Transverse colon (tissue), 4 donors: ENCODE data around the gene REELD1.

GRCh38 chr4:141638102-141638621, 1.8 kb downstream of the IL15 start:
- PRO-cap, result unidirectional peak, minus-strand start at chr4:141638386
- RAMPAGE, long total RNA, 4 experiments, result no peak in any of the 4 experiments

GRCh38 chr4:142198516-142198888, 562.1 kb downstream of the IL15 start:
- PRO-cap, result no peak
- RAMPAGE, long total RNA, 4 experiments, result start-site peak on the minus strand in 1 of 4 experiments, at chr4:142198659-142198705 at its widest, 12 reads per replicate

GRCh38 chr4:142402825-142403256, 443.3 kb downstream of the INPP4B start:
- PRO-cap, result no peak
- RAMPAGE, long total RNA, 4 experiments, result no peak in any of the 4 experiments

DNA sequence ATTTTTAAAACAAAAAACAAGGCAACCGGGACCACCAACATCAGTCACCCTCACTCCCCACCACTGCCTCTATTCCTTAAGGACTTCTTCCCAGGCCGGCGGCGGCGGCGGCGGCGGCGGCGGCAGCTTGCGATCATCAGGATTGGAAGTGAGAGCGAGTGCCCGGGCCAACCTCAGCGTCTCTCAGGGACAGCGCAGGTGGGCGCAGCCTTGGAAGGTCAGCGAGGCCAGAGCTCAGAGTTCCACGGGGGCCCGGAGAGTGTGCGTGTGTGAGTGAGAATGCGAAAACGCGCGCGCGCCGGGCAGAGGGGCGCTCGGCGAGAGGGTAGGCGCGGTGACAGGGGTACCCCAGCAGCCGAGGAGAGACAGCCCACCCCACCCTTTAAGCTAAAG, 472 bp downstream of the INPP4B start:
- PRO-cap, result no peak
- RAMPAGE, long total RNA, 4 experiments, result no peak in any of the 4 experiments

GRCh38 chr4:143183818-143184541, 737 bp upstream of the USP38 start:
- PRO-cap, result no peak
- RAMPAGE, long total RNA, 4 experiments, result no peak in any of the 4 experiments

GRCh38 chr4:143186675-143187034, 1.9 kb downstream of the USP38 start:
- PRO-cap, result no peak
- RAMPAGE, long total RNA, 4 experiments, result no peak in any of the 4 experiments

GRCh38 chr4:143348125-143349083, 11.7 kb downstream of the GAB1 start:
- PRO-cap, result bidirectional peak, plus-strand start at chr4:143348566, minus-strand start at chr4:143348423
- RAMPAGE, long total RNA, 4 experiments, result start-site peak on the plus strand in 1 of 4 experiments, at chr4:143348625-143348924 at its widest, 5 to 8 reads per replicate

DNA sequence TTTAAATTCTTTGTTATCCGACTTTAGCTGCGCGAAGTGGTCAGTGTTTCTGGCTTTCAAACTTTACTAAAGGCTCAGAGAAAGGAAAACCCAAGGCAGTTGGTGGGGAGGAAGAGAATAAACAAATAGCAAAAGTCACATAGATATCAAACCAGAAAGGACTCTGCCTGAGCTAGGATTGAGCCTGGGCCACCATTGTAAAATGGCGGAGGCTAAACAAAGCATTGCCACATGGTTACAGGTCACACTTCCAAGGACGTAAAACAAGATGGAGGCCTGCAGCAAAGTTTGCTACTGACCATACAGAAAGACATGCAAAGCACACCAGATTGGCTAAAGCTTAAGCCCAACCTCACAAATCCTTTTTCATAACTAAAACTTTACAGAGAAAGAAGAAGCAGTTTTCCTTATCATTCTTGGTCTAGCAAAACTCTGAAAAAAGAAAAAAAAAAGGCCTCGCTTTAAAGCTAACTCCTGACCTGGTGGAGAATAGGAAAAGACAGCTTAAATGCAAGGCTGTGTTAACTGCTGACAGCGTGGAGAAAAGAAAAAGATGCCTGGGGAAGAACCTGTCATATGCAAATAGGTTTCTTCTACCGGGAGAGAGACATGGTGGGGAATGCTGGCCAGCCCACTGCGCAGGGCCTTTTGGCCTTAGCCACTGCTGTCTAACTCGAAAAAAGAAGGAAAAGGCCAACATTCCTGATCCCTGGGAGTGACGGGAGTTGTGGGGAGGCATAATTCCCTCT, 81.8 kb upstream of the SMARCA5 start:
- PRO-cap, result no peak
- RAMPAGE, long total RNA, 4 experiments, result start-site peak on the plus strand in 1 of 4 experiments, centred at position 390 of the sequence, 19 reads per replicate

DNA sequence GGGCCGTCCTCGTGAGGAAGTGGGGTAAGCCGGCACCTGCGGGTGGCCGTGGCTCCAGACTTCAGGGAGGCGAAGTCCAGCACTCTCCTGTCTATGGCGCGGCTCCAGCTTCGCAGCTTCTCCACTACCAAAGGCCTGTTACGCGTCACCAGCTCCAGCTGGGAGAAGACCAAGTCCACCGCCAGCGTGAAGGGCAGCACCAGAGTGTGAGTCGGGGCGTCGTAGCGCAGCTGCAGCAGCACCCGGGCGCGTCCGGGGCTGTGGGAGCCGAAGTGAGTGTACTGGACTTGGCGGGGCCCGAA, 504 bp downstream of the FREM3 start:
- PRO-cap, result unidirectional peak, plus-strand start at position 142 of the sequence
- RAMPAGE, long total RNA, 4 experiments, result no peak in any of the 4 experiments

DNA sequence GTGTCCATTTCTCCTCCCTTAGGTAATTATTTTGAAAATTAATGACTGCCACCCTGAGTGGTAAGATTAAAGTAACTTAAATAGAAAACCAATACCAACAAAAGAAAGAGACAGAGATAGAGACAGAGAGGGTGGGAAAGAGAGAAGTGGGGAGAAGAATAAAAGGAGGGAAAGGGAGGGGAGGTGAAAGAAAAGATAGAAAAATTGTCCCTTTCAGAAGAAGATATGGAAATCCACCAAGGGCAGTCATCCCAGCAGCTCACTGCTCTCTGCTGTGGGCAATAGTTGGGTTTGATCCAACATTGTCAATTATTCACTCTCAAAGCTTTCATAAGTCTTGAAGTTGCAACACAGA, 62.5 kb upstream of the HHIP start:
- PRO-cap, result no peak
- RAMPAGE, long total RNA, 4 experiments, result no peak in any of the 4 experiments

DNA sequence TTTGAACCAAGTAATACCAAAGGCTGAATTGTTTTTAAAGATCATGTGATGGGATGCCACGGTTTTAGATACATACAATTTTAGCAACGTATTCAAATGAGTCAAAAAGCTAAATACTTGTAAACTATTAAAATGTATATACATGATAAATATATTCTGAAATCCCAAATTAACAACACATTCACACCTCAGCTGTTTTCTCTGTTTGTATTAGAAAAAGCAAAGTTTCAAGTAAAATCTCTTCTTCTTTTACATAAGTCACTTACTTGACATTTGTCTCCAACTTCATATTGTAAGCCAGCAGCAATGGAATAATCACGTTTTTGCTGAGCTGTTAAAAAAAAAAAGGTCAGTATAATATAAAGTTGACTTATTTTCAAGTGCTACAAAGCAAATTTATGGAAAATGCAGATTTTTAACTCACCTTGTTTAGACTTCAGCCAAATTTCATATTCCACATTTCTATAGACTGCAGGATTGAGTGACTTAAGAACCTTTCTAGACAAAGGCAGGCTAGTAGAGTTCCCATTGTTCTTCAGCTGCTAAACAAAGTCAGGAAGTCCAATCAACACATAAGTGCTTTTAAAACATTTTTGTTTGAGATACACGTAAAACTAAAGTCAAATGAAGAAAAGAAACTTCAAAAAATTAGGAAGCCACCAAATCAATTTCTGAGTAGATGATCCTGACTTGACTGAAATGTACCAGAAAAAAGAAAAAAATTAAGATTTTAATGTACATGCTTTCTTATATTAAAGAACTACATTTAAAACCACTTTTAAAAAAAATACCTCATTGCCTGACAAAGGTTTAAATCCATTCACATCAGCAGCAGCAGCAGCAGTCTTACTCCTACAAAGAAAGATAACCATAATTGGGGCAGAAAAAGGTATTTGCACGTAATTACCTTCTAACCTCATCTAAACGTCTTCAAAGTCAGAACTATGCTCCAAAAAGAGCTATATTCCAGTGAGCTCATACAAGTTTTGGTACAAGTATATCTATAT, 24.9 kb downstream of the OTUD4 start:
- PRO-cap, result no peak
- RAMPAGE, long total RNA, 4 experiments, result start-site peak on the minus strand in 1 of 4 experiments, centred at position 178 of the sequence, 22 reads per replicate

DNA sequence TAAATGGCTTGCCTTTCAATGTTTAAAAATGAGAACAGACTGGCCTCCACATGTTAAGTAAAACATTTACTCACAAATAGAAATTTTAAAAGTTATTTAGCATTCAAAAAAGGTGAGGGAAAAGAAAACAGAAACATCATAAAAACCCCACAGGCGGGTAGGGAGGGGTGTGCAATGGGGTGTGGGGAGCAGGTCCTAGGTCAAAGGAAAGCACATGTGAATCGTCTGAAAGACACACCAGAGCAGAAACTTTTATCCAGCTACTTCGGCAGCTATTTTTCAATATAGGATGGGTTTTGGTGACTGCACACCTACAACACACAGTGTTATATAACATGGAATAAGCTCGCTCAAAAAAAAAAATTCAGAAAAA, 1.7 kb downstream of the OTUD4 start:
- PRO-cap, result unidirectional peak, plus-strand start at position 191 of the sequence; unidirectional peak, plus-strand start at position 215 of the sequence
- RAMPAGE, long total RNA, 4 experiments, result no peak in any of the 4 experiments

DNA sequence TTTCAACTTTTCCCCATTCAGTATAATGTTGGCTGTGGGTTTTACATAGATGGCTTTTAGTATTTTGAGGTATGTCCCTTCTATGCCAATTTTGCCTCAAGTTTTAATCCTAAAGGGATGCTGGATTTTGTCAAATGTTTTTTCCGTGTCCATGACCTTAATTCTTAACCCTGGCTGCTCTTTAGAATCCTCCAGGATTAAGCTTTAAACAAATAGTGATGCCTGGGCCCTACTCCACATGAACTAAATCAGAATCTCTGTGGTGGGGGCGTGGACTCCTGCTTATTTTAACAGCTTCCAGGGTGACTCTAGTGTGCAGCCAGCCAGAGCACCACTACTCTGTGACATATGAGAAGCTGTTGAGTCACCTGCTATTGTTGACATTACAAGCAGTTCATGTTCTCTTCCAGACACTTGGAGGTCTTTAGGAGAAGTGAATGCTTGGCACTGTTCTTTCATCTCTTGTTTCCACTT, 559 bp upstream of the C4orf51 start:
- PRO-cap, result no peak
- RAMPAGE, long total RNA, 4 experiments, result no peak in any of the 4 experiments

- PRO-cap, result no peak
- RAMPAGE, long total RNA, 4 experiments, result no peak in any of the 4 experiments
Measured at GRCh38 chr4:145736292-145736853, 56.4 kb downstream of the C4orf51 start.

- PRO-cap, result no peak
- RAMPAGE, long total RNA, 4 experiments, result no peak in any of the 4 experiments
Measured at GRCh38 chr4:145887201-145887572, 51.4 kb downstream of the ZNF827 start.

DNA sequence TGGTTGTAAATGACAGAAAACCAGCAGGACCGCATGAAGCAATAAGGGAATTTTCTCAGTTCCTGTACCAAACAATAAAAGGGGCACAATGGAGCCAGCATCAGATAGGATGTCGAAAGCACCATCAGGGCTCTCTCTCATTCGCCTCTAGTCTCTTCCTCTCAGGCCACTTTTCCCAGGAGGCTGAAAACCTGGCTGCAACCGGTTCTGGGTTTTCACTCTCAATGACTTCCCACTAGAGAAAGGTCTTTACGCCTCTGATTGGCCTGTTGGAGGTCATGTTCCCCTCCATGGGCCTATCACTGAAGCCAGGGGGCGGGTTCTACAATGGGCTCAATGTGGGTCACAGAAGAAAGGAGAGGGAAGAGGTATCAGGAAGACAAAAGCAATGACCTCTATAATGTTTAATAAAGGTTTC, 29.3 kb downstream of the ZNF827 start:
- PRO-cap, result bidirectional peak, plus-strand start at position 348 of the sequence, minus-strand start at position 149 of the sequence
- RAMPAGE, long total RNA, 4 experiments, result no peak in any of the 4 experiments

GRCh38 chr4:145935596-145936443, 2.8 kb downstream of the ZNF827 start:
- PRO-cap, result bidirectional peak, plus-strand start at chr4:145935867, minus-strand start at chr4:145935891; bidirectional peak, plus-strand start at chr4:145936520, minus-strand start at chr4:145936247
- RAMPAGE, long total RNA, 4 experiments, result no peak in any of the 4 experiments

- PRO-cap, result no peak
- RAMPAGE, long total RNA, 4 experiments, result no peak in any of the 4 experiments
Measured at GRCh38 chr4:146214302-146214645, at the start of gene REELD1. TSS of gene REELD1 (plus strand) at chr4:146214538.

DNA sequence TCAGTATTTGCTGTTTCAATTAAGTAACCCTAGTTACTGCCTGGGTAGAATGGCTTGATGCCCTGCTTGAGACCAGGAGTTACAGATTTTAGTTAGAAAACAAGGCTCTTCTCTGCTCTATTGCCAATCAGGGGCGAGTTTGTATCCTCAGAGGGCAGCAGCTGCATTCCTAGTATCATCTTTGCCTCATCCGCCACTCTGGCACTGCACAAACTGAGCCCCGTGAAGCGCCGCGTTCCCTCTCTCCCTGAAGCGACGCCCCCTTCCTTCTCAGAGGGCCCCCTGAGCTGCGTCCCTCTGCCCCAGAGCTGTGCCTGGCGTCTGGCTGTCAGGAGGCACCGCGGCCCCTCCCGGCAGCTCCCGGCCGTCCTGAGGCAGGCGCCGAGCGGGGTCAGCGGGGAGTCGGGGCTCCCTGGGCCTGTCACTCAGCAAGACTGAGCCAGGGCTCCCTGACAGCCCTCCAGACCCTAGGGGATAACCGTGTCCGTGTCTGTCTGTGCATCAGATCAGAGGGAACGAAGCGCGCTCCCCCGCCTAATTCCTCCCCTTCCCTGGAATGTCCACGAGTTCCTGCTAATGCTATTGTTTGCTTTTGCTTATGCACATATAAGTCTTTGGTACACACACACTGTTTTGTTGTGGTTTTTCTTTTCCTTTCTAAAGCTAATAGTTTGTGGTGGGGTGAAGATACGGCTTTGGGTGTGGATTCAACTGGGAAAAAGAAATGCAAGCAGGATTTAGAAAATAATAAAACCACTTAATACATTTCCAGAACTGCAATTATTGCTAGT, 212.6 kb upstream of the TTC29 start:
- PRO-cap, result no peak
- RAMPAGE, long total RNA, 4 experiments, result no peak in any of the 4 experiments

DNA sequence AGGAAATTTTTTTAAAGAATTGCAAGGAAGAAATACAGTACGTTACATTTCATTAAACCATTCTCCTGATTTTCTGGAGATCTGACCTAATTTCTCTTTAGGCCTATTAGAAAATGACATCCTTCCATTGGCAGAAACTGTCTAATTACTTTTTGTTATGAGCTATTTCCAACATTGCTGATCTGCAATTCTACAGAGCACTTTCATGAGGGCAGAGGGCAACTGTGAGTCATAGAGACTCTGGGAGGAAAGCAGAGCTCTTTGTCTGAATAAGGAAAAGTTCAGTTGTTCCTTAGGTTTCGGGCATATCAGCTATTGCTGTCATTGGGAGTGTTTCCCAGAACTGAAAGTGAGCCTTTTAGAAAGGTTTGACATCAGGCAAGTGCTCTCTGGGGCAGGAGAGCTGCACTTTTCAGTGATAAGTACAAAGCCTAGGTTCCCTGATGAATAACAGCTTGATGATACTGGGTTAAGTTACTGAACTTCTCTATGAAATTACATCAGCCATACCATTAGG, 119.2 kb upstream of the EDNRA start:
- PRO-cap, result unidirectional peak, plus-strand start at position 284 of the sequence; unidirectional peak, plus-strand start at position 361 of the sequence
- RAMPAGE, long total RNA, 4 experiments, result start-site peak on the plus strand in 1 of 4 experiments, centred at position 322 of the sequence, 14 reads per replicate